Hair follicle dermal papilla cell (primary cell): ENCODE results near the gene UPP1.

DNA sequence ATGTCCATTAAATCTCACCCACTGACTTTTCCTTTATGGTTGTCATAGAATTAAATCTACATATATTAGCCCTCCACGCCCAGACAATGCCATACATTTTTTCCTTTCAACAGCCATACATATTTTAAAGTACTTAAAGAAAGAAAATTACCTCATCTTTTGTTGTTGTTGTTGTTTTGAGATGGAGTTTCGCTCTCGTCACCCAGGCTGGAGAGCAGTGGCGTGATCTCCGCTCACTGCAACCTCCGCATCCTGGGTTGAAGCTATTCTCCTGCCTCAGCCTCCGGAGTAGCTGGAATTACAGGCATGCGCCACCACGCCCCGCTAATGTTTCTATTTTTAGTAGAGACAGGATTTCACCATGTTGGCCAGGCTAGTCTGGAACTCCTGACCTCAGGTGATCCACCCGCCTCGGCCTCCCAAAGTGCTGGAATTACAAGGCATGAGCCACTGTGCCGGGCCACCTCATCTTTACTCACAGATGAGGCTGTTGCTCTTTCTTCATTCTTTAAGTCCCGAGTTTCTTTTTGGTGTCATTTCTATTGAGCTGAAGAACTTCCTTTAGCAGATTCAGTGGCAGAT is 20.7 kb upstream of the HUS1 start:
- CAGE, long polyA plus RNA: no peak

- CAGE, long polyA plus RNA: no peak
Observed at GRCh38 chr7:48088934-48089415, at the start of gene UPP1. UPP1 (plus strand) TSS chr7:48089265.

DNA sequence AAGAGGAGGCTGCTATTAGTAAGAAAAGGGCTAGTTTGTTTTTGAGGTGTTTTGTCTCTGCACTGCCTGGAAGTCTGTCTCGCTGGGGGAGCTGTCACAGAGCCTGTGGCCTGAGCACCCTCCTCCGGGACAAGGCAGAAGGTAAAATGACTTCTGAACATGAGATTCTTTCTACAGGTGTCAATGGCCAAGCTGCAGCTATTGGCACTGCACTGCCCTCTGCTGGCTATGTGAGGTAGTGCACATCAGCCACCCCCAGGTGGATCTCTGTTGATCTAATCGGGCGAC is 21.0 kb downstream of the UPP1 start:
- CAGE, long polyA plus RNA: no peak

DNA sequence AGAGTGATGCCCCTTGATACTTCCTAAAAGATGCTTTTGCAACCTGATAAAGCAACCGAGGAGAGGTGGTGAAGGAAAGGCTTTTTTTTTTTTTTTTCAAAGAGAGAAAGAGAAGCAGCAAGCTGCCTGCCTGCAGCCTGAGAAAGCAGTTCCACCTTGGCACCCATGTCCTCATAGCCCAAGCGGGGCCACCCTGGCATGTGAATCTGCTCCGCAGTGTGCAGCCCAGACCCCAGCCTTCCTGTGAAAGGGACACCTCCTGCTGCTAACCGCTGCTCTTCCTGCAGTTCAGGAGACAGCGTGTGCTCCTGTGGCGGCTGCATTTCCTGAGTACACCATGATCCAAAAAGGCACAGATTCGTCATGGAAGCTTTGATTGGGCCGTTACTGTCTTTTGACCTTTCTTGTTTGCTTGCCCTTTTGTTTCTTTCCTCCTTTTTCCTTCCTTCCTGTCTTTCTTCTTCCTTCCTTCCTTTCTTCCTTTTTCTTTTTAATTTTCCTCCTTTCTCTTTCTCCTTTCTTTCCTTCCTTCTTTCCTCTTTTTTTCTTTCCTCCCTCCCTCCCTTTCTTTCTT is 38.1 kb downstream of the IKZF1 start:
- CAGE, long polyA plus RNA: no peak

GRCh38 chr7:50347453-50348167 is 43.1 kb downstream of the IKZF1 start:
- CAGE, long polyA plus RNA: no peak

DNA sequence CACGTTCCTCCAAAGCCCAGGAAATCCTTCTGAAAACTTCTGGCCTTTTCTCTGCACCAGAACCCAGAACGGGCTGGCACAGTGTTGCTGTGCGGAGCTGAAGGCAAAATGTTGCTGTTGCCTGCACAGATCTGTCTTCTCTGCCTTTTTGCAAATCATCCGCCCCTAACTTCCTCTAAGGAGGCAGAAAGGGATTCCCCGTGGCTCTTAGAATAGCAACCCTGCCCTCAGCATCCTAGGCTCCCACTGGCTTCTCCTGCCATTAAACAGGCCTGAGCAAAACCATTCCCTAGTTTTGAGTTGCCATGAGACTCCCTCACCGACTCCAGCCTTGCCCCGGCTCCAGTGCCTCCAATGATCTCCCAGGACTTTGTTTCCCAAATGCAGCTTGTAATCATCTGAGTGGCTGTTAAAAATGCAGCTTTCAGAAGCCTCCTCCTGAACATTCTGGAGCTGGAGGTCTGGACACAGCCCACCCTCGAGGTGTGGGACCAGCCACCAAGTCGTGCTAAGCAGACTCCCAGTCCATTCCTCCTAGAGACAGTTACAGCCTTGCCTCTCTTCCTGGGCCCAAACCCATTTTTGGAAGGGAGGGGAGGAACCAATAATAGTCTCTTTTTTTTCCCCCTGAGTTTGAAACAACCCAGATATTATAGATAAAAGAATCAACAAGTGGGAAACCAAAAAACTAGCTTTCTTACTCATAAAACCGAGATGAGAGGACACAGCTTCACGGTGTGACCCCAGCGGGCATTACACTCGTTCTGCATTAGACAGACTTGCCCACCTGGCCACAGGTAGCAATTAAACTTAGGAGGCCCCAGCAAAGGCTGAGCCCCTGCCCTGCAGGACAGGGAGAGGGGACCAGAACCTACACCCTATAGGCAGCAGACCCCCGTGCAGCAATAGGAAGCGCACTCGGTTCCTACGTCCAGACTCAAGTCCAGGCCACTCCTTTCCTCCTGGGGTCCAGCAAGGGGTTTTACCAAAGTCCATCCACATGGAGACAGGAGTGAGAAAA is 44.5 kb downstream of the FIGNL1 start:
- CAGE, long polyA plus RNA: no peak

DNA sequence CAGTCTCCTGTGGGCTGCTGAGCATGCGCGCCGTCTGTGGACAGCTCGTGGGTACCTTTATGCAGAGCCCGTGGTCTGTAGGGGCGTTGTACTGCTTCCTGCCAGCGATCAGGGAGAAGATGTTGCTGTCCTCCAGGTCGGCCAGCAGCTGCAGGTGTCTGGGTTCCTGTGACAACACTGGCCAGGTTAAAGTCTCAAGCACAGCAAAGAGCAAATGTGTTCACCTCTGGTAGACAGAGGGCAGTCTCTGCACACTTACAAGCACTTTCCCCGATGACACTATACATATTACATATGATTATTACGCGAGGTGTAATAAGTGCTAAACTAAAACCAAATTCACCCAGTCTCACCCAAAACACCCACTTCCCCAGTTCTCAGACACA is 49.5 kb upstream of the DDC start:
- CAGE, long polyA plus RNA: no peak

DNA sequence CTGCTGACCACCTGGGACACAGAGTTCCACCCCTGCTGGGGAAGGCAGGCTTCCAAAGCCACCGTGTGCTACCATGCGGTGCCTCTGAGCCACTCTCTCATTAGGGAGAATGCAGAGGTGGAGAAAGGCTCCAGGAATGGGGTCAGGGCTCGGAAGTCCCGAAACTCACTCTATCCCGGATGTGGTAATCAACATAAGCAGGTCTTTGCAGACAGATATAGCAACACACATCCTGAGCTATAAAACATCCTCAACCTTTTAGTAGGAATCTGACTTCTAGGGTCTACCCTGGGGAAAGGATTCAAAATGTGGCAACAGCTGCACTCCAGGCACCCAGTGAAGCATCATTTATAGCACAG is 91.4 kb upstream of the DDC start:
- CAGE, long polyA plus RNA: no peak

DNA sequence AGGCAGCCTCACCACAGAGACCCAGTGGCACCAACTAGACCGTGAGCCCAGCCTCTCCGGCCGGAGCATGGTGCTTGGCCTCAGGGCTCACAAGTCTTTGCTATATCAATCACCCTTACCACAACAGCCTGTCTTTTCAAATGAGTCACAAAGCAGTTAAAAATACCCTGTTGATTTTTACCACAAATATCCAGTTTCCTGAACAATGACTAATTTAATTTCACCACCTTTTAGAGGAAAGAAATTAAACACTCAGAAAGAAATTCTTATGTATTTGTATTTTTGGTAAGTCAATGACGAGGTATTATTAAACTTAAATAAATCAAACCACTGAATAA is 99.5 kb upstream of the DDC start:
- CAGE, long polyA plus RNA: no peak

DNA sequence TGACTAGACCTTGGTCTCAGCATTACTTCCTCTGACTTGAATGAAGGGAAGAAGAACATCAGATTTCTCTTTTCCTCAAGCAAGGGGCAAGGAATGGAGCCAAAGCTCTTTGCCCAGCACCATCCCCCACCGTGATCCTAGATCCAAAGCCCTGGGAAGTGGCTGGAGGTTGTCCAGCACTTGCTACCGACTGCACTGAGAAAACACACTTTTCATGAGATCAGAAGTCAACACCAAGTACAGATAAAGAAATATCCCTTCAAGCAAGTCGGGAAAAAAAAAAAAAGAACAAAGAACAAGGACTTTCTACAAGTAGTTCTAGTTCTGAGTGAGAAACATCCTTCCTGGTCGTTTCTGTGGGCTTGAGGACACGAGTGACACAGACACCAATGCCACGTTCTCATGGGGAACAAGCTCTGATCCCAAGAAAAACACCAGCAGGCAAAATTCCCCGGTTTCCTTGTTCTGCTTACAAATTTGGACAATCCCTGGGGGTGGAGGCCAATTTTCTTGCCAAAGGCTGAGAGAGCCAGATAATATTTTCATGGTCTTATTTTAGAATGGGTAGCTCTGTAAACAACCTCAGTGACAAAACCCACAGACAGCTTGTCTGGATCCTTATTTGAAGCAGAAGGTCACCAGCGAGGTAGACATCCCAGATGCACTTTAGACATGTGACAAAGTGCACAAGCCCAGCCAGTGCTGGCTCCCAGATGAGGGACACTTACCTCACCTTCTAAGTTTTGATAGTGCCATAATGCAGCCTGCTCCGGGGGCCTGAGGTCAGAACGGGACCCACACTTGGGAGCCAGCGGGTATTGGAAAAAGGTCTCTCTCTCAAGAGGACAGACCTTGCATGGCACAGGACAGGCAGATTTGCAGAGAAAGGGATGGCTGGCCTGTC is 102.4 kb upstream of the DDC start:
- CAGE, long polyA plus RNA: no peak

DNA sequence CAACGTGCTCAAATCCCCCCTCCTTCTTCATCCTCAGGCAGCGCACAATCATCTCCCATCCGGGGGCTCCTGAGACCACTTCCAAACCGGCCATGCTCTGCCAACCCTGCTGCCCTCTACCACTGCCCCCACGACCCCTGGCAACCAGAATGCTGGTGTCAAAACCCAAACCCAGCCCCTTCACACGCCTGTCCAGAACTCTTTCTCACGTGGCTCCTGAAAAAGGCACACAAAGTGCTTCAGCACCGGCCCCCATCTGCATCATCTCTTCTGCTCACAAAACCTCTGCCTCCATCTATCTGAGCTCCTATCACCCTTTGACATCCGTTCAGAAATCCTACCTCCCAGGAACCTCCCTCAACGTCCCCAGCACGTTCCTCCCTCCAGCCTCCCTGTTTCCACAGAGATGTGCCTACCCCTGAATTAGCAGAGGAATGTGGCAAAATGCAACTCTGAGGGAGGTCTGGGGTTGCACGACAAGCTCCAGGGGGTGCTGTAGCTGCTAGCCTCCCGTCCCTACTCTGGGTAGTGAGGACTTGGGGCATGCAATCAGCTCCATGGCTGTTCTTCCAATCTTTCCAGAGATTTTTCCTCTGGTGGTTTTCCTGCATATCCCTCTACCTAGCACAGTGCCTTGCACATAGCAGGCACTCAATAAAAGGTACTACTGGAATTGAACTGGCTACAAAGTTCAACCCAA is 108.5 kb upstream of the DDC start:
- CAGE, long polyA plus RNA: no peak

- CAGE, long polyA plus RNA: no peak
Observed at GRCh38 chr7:50697006-50697205, 85.8 kb downstream of the GRB10 start.

- CAGE, long polyA plus RNA: no peak
Observed at GRCh38 chr7:50754754-50755188, 27.9 kb downstream of the GRB10 start.

GRCh38 chr7:51081342-51081680 is 235.3 kb downstream of the COBL start:
- CAGE, long polyA plus RNA: no peak

GRCh38 chr7:51121806-51122626 is 194.6 kb downstream of the COBL start:
- CAGE, long polyA plus RNA: no peak

- CAGE, long polyA plus RNA: no peak
Observed at GRCh38 chr7:51182722-51183324, 133.8 kb downstream of the COBL start.

DNA sequence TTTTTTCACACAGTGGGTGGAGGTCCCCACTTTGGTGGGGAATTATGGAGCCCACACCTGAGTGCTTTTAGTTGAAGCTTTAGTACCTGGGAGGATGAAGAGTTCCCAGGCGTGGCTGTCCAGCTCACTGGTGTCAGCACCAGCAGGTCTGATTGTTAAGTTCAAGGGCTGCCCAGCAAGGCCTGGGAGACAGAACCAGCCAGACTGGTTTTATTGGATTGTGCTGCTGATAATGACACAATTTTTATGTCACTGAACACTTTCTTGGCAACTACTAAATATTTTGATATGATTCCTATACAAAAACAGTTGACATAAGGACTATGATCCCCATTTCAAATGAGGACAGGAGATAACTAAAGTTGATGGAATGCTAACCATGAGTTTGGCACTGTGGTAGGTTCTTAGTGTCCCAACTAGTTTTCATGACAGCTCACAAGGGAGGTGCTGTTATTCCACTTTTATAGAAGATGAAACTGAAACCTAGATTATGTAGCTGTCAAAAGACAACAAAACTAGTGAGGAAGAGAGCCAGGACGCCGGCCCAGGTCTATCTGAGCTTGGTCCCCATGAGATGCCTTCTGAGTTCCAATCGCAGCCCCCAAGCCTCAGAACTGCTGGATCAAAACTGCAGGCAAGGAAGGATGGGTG is 52.9 kb downstream of the COBL start:
- CAGE, long polyA plus RNA: no peak

- CAGE, long polyA plus RNA: no peak
Observed at GRCh38 chr7:52936304-52936550, 99.2 kb upstream of the POM121L12 start.

DNA sequence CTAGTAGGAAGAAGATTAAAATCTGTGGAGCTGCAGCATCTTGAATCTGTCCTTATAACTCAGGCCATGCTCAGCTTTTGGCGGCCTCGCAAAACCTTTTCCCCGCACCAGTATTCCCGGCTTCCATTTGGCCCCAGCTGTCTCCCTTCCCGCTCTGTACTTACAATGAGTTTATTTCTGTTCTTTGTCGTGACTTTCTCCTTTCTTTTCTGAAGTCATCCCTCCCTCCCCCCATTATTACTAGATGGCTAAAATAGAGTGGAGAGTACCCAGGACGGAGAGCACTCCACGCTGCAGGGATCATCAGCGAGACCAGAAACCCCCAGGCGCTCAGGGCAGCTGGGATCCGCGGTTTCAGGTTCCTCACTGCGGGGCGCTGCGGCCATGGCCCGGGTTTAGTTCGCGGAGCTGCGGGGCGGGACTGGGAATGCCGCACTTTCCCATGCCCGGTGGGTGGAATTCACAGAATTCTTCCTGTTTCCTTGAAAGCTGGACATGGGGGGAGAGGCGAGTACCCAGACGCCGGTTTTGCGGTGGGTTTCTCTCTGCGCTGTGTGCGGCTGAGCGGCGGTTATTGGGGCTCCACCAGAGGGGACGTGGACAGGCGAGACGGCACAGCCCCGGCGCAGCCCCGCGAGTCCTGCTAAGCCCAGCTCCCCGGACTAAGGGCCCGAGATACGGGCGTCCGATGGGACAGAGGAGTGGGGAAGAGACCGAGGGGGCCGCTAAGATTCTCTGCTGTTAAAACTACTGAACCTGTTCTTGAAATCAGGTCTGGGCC is 183.6 kb downstream of the POM121L12 start:
- CAGE, long polyA plus RNA: no peak

DNA sequence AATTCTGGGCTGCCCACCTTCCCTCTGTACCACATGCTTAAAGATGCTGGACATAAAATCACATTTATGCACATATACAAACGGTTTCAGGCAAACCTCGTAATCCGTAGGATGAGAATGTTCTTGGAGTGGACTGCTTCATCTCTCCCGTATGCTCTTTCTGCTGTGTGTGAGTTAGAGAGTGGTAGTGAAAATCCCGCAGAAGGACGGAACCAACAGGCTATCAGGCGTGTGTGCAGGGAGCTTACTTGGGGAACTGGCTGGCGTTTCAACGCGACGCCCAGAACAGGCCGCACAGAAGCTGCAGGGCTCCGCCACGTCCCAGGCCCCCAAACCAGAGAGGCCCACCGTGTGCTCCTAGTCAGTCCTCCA is 730.8 kb upstream of the VSTM2A start:
- CAGE, long polyA plus RNA: no peak